Pulmonary artery (tissue), 1 donor: ENCODE measurements around a stretch of chr1.

GRCh38 chr1:7206066-7206363, 420.8 kb downstream of the CAMTA1 start:
- PRO-cap: no peak

DNA sequence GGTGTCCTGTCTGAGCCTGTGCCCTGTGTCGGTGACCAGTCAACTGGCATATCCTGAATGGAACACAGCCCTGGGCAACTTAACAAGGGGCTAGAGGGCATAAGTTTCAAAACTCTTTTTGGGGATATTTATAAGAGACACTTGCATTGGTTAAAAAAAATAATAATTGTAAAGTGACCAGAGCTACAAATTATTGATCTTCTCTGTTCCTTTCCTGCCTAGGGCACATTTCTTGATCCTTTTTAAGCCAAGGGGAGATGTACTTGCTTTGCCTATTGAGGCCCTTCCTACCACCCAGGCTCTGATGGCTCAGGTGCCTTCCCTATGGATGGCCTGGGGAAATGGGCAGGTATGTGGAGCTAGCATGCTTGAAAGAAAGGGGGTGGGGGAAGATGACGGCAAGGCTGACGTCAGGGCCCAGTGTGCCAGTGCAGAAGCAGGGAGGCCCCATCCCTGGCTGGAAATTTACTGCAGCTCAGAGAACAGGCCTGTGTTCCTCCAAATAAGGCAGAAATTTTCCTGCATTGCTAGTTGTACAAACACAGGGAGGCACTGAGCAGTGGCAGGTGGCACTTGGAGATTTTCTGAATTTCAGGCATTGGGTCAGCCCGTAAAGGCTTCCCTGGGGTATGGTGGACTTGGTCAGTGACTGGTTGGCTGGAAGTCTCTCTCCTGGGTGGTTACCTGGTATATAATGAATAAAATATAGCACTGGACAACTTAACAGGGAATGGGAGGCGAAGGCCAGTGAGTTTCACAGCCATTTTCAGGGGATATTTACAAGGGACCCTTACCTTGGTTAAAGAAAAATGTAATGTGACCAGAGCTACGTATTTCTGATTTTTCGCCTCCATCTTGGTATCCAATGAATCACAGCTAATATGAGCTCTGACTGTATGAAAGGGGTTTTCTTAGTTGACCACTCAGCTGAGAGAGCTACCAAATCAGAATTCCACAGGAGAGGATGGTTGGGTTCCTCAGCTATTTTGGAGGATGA, 453.1 kb upstream of the VAMP3 start:
- PRO-cap: no peak

DNA sequence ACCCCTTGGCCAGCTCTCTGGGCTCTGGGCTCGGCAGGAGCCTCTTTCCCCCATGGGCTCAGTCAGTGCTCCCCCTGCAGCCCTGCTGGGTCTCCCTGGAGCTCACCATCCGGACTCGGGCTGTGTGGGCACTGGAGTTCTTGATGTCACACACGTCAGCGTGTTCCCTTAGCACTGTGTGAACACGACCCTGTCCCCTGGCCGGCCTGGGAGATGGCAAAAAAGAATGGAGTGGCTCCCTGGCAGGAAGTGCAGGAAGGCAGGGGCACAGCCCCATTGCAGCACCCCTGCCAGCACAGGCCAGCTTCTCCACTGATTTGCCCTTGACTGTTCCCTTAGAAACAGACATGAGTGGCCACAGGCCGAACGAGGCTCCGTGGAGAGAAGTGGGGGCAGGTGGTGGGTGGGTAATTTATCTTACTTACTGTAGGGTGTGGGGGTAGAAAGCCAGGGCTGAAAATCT, 381.8 kb upstream of the VAMP3 start:
- PRO-cap: no peak

GRCh38 chr1:7500584-7500971, 270.5 kb upstream of the VAMP3 start:
- PRO-cap: no peak

GRCh38 chr1:7648772-7649347, 122.2 kb upstream of the VAMP3 start:
- PRO-cap: no peak

GRCh38 chr1:7669487-7670475, 101.3 kb upstream of the VAMP3 start:
- PRO-cap: no peak

DNA sequence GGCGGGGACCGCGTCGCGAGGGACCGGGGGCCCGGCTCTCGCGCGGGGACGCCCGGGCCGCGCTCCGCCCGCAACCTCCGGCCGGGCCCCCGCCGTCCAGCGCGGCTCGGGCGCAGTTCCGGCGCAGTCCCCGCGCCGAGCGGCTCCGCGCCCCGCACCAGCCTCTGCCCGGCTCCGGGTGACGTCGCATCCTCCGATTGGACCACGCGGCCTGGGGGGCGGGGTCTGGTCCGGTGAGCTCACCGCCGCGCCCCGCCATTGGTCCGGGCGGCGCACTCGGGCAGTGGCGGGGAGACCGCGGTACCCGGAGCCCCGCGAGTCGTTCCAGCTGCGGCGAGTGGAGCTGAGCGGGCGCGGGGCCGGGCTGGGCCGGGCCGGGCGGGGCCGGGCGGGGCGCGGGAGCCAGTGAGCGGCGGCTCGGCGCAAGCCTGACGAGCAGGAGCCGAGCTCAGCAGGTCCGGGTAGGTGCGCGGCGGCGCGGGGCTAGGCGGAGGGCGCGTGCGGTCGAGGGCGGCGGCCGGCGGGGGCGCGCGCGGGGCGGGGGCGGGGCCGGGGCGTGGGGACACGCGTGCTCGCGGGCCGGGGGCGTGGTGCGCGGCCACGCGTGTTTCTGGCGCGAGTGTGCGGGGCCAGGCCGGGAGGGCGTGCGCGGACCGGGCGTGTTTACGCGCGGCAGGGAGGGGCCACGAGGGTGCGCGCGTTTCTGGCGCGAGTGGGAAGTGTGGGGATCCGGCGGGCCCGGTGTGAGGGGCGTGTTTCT, 66.5 kb upstream of the VAMP3 start:
- PRO-cap: bidirectional peak, plus-strand start at position 283 of the sequence, minus-strand start at position 166 of the sequence

DNA sequence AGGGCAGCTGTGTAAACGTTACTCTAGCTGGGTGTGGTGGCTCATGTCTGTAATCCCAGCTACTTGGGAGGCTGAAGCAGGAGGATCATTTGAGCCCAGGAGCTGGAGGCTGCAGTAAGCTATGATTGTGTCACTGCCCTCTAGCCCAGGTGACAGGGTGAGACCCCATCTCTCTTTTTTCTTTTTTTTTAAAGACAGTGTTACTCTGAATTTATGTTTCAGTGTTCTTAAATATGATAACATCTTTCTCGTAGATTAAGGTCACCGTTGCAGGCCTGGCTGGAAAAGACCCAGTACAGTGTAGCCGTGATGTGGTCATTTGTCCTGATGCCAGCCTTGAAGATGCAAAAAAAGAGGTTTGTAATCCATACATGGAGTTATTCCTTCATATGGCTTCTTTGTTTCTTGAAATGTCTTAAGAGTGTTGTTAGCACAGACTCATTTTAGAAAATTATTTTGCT, 3.6 kb downstream of the PARK7 start:
- PRO-cap: no peak

GRCh38 chr1:8013426-8014416, 12.4 kb downstream of the ERRFI1 start:
- PRO-cap: no peak

DNA sequence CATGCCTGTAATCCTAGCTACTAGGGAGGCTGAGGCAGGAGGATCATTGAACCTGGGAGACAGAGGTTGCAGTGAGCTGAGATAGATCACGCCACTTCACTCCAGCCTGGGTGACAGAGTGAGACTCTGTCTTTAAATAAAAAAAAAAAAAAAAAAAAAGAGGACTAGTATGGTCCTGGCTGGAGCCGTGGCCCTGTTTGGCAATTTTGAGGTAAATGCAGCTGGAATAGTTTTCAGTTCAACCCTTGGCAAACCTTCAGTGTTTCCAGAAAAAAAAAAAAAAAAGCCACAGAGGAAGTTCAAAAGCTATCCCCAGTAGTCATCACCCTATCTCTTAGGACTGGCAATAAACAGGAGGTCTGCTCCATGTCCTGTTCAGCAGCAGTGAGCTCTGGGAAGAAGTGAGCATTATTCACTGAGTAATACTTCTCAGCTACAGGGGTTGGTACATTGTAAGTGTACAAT, 56.8 kb upstream of the ERRFI1 start:
- PRO-cap: no peak

- PRO-cap: no peak
Measured at GRCh38 chr1:8092719-8093260, 66.7 kb upstream of the ERRFI1 start.

DNA sequence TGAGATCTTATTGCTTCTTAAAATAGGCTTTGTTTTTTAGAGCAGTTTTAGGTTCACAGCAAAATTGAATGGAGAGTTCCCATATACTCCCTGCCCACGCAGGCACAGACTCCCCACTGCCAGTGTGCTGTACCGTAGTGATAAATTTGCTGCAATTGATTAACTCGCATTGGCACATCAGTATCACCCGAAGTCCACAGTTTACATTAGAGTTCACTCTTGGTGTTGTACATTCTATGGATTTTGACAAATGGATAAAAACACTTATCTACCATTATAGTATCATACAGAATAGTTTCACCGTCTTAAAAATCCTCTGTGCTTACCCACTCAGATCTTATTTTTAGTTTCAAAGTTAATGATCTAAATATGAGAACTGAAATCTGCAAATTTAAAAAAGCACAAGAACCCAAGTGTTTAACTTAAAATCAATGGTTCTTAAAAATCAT, 71.9 kb upstream of the ERRFI1 start:
- PRO-cap: no peak

- PRO-cap: no peak
Measured at GRCh38 chr1:8155475-8155902, 129.4 kb upstream of the ERRFI1 start.

DNA sequence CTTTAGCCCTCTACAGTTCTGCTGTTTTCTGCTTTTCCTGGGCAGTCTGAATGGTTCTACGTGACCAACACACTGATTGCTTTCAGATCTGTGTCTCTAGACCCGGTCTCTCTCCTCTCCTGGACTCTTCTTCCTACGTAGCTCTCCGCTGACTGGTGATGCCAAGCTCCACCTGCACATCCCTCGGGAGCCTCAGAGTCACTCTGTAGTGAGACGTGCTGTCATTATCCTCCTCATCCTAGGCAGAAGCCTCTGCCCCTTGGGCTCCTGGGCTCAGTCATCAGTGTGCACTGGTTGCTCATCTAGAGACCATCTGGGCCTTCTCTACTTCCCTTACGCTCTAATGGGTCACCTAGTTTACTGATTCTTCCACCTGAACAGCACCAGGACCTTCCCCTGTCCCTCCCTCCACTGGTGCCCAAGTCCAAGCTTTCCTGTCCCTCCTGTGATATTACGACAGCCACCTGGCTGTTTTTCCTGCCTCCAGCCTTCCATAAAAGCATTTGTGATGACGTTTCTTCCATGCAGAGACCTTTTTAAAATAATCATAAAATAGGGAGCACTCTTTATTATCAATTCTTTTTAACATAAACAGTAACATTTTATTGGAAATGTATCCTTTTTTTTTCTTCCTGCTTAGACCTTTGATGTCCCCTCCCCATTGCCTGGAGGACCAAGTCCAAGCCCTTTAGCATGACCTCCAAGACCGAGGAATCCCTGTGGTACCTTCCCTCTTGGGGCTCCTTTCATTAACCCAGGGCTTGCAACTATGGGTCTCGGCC, 136.1 kb upstream of the ERRFI1 start:
- PRO-cap: no peak

GRCh38 chr1:8350322-8350819, 32.5 kb downstream of the SLC45A1 start:
- PRO-cap: no peak

- PRO-cap: no peak
Measured at GRCh38 chr1:8419596-8420277, 101.8 kb downstream of the SLC45A1 start.

- PRO-cap: unidirectional peak, plus-strand start at chr1:8422655; unidirectional peak, plus-strand start at chr1:8422903; bidirectional peak, plus-strand start at chr1:8423002, minus-strand start at chr1:8422972
Measured at GRCh38 chr1:8422298-8423263, 104.7 kb downstream of the SLC45A1 start.

DNA sequence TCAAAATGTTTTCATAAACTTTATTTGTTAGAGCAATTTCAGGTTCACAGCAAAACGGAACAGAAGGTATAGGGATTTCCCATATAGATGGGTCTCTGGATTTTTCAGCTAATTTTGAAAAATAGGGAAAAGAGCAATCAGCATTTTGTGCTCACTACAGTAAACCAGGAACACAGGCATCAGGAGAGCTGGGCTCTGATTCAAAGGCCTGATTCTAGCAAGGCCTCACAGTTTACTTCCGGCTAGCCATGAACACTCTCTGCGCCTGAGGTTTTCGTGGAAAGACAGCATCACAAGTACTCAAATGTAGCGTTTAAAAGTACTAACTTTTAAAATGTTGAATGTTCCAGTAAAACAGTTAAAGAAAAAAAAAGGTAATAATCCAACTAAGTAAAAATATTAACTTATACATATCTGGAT, 120.5 kb downstream of the SLC45A1 start:
- PRO-cap: no peak

- PRO-cap: no peak
Measured at GRCh38 chr1:8438917-8439449, 121.1 kb downstream of the SLC45A1 start.

DNA sequence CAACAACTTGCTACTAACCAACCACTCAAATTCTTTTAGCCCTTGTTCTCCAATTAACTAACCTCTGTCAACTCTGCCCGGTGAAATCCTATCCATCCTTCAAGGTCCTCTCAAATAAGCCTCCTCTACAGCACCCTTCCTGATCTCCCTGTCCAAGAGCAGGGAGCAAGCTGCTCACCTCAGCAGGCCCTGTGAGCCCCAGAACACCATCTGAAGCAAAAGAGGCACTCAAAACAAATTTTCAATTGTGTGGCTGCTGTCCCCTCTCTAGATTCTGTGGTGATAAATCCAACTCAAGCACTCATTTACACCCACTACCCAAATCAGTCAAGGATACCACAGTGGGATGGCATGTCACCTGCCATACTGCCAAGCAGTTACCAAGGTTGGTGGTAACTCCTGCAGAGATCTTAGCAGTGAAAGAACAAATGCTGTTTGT, 134.1 kb downstream of the SLC45A1 start:
- PRO-cap: no peak